Sternocleidomastoid (tissue), 1 donor: ENCODE data around the gene ACVR1.

DNA sequence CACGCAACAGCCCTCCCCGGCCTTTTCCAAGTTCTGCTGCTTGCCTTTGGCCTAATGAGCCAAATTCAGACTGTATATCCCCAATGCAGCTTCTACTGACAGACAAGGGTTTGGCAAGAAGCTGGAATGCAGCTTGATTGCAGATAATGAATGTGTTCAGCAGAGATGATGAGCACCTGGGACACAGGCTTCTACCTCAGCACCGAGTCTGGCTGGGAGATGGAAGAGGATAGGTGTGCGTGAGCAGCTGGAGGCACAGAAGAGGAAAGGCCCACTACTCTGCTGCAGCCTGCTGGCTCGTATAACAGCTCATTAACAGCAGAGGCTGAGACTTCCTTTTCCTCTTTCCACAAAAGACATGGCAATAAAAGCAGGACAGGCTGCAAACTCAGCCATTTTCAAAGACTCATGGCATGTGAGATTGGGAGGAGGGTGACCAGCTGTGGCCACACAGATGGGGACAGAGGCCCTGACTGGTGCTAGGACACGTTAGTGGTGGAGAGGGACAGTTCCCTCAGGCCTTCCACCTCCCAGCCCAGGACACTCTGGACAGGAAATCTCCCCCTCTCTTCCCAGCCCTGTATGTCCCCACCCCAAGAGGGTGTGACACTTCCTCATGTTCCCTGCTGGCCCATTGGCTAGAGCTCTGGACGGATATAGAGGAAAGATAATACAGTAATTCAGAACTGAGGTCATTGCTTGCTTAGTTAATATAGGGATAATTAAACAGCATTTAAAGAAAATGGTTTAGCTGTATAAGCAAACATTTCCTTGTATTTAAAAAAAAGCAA lies 60.3 kb downstream of the CACNB4 start:
- PRO-cap: unidirectional peak, minus-strand start at position 547 of the sequence

DNA sequence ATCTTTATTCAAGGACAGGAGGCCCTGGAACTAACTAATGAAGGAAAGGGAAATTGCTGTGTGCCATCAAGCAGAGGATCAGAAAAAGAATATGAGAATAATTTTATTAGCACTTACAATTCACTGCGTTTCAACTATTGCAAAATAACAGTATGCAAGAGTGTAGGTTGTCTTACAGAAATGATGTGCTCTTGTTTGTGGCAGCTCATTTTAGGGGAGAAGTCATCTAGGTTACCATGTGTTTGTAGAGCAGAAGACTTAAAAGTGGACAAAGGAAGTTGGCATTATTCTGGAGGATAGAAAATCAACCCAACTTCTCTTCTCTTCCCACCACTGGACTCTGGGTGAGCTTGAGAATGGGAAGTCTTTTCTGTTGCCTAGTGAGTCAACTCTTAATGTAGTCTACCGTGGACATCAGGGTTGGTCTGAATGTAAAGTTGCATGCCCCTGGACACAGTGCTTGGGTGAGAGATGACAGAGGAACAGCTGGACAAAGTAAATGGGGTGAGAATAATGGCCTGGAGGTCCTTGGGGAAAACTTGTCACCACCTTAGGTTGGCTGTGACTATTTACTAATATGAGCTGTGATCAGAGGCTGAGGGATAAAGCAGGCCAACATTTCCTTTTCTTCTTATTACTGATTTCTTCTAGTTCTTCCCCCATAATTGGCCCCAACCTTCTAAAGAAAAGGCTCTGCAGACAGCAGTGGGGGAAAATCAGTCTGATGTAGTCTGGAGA lies 98.3 kb downstream of the FMNL2 start:
- PRO-cap: no peak

GRCh38 chr2:152464853-152465609 lies 130.1 kb downstream of the FMNL2 start:
- PRO-cap: no peak

DNA sequence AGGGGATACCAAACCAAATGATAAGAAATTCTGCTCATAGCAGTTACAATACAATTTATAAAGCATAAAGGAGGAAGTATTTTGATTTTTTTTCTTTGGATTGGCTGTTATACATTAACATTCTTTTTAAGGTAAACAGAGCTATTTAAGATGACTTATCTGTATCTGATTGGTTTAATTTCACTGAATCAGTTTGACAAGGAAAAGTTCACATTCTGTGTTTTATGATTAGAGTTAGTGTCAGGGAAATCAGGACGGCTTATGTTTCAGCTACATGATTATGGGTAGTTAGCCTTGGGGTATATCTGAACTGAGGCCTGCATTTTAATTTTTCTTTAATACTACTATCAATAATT lies 360.9 kb downstream of the ARL6IP6 start:
- PRO-cap: no peak

GRCh38 chr2:153388214-153388617 lies 90.3 kb downstream of the RPRM start:
- PRO-cap: no peak

DNA sequence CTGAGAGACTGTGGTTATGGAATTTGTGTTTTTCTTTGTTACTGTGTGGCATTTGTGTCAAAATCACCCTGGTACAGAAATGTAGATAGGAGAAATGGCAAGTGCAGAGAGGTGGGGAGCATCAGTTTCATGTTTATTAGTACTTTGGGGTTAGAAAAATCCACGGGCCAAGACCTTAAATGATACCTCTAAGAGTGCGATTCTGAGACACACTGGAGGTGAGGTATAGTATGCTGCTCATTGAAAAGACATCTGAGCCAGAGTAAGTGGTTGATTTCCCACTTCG lies 315.7 kb upstream of the KCNJ3 start:
- PRO-cap: no peak

- PRO-cap: bidirectional peak, plus-strand start at chr2:156342534, minus-strand start at chr2:156342455; bidirectional peak, plus-strand start at chr2:156342724, minus-strand start at chr2:156342692
These were observed 9.7 kb upstream of the NR4A2 start for GRCh38 chr2:156342110-156342816.

DNA sequence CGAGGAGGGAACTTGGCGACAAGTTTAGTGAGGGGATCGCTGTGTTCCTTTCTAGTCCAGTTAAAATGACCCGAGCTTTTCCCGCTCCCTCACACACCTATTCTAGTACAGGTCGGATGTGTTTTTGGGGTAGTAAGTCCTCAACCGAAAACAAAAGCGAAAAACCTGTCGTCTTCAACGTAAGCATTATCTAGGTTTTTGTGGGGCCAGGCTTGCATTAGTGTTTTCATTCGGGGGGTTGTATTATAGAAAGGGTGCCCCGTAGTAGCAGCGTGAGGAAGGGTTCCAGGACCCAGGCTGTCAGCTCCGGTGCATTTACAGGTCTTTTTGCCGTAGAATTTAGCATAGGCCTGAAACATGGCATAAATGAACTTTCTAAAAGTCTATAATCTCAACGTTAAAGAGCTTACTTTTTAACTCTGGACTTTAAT lies 10.3 kb upstream of the NR4A2 start:
- PRO-cap: no peak

DNA sequence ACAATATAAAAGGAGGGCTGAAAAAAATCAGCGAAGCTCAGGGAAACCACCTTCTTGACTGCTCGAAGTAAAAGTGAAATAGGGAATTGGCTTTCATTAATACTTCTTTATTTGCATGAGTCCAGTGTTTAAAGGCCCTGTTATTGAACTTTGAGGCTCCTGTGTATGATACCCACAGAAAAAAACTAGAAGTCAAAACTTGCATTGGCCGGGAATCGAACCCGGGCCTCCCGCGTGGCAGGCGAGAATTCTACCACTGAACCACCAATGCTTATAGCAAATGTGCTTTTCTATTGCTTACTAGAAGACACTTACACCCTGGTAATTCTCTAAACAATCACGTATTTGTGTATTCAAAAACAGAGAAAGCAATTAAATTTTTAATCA lies 35.2 kb upstream of the GPD2 start:
- PRO-cap: no peak

GRCh38 chr2:156437756-156438589 lies 1.8 kb downstream of the GPD2 start:
- PRO-cap: no peak

DNA sequence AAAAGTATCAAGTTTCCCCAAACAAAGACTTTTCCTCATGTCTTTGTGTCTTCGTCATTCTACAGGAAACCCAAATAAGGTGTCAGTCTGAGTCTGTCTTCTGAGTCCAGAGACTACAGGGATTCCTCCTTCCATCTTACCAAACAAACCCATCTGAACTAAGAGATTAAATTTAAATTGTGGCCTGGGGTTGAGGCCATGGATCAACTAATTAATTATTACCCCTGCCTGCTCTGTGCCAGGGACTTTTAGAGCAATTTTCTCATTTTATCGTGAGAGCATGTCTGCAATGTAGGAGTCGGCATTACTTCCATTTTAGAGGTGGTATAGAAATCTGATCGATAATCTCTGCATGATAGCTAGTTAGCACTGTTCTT lies 74.4 kb upstream of the GALNT5 start:
- PRO-cap: no peak

- PRO-cap: bidirectional peak, plus-strand start at chr2:157261556, minus-strand start at chr2:157261433
These were observed 3.7 kb downstream of the GALNT5 start for GRCh38 chr2:157260959-157261912.

- PRO-cap: no peak
These were observed 28.1 kb downstream of the CYTIP start for GRCh38 chr2:157415542-157416359.

DNA sequence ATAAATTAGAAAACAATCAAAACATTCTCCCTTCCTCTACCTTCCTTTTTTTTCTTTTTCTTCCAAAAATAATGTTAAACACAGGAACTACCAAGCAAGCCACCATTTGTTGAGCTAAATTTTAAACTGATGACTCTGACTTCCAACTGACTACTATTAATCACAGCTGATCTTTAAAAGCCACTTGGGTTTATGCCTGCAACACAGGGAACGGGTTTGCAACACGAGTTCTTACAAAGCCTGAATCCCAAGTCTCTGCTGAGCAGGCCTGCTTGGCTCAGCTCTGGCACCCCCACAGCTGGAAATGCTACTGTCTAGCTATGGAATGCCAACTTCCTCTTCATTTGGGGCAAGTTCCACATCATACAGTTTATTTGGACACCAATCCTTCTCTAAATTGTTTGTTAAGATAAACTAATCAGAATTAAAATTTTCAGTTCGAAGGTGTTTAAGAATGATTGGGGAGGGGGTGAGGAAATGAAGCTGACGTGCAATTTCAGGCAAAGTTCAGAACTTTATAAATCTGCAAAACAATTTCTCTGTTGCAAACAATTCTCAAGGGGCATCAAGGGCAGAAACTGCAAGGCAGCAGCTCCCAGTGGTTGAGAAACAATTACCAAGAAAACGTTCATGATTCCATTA lies 119.4 kb upstream of the ACVR1C start:
- PRO-cap: no peak

GRCh38 chr2:157875576-157876498 lies at the start of gene ACVR1:
TSS of gene ACVR1 (minus strand) at chr2:157876330.
- PRO-cap: bidirectional peak, plus-strand start at chr2:157875965, minus-strand start at chr2:157876101; bidirectional peak, plus-strand start at chr2:157876587, minus-strand start at chr2:157876300

GRCh38 chr2:158457593-158458502 lies 1.1 kb downstream of the PKP4 start:
- PRO-cap: bidirectional peak, plus-strand start at chr2:158458064, minus-strand start at chr2:158458134; unidirectional peak, minus-strand start at chr2:158458268

- PRO-cap: no peak
These were observed 121.5 kb upstream of the DAPL1 start for GRCh38 chr2:158673556-158674162.

- PRO-cap: no peak
These were observed 79.2 kb upstream of the DAPL1 start for GRCh38 chr2:158715971-158716195.

DNA sequence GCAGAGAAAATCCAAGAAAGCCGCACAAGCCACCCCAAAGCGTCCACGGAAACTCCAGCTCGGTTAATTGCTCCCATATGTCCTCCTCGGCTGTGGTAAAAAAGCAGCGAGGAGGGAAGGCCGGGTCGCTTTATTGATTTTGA lies 424 bp upstream of the TANC1 start:
- PRO-cap: no peak

DNA sequence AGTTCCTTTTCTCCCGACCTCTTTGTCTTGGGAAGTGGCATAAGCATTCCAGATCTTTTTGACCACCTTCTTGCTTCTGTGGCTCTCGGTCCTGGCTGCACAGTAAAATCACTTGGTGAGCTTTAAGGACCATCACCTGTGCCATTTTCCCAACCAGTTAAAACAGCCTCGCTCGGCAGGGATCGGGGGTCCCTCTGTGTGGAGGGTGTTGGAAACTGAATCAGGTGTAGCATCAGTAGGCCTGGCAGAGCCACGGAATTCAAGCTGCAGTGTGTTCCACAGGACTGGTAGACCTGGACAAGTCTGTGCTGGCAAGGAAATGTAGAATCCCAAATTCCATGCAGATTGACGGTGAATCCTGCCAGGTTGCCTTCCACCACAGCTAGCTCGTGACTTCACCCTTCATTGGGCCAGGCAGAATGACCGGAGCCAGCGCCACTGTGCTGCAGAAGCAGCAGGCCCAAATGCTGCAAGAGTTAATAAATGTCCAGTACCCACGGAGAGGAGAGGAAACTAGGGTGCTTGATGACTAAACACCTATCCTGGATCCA lies 122.0 kb downstream of the TANC1 start:
- PRO-cap: no peak